Epithelial cell of esophagus (primary cell): Measurements from ENCODE around the gene TSTD3.

DNA sequence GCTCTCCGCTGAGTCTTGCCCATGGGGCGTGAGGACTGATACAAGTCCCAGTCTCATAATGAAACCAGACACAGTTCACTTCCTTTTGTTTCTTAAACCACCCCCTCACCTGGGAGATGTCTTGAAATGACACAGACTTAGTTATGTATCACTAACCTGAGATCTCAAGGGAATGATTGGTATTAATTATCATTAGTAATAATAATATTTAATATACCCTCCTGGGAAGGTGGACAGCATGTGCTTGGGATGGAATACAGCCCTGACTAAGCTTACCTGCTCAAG lies 188.6 kb downstream of the BACH2 start:
- RRBS = no CpG with 5 or more reads among the region's 2 CpGs

DNA sequence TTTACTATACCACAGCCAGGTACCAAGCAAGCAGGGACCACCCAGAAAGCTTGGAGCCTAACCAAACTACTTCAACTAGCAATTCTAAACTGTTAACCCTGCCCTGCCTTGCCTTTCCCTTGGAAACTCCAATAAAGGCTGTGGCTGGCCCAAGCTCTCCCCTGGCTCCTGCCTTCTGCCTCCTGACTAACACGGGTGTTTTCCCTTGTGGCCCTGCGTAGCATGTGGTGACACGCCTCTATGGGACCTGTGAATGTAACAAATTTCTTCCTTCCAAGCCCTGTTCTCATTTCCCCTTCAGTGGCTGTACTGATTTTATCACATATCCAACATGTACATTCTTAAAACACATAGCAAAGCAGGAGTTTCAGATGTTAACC lies 120.8 kb downstream of the BACH2 start:
- RRBS = no CpG with 5 or more reads among the region's 3 CpGs

- RRBS = no CpG with 5 or more reads among the region's 11 CpGs
These were observed 80.5 kb downstream of the BACH2 start for GRCh38 chr6:90215870-90216723.

GRCh38 chr6:90292881-90293797 lies 3.5 kb downstream of the BACH2 start:
- RRBS = no CpG with 5 or more reads among the region's 6 CpGs

GRCh38 chr6:90314369-90314941 lies 17.8 kb upstream of the BACH2 start:
- RRBS = no CpG with 5 or more reads among the region's 4 CpGs

DNA sequence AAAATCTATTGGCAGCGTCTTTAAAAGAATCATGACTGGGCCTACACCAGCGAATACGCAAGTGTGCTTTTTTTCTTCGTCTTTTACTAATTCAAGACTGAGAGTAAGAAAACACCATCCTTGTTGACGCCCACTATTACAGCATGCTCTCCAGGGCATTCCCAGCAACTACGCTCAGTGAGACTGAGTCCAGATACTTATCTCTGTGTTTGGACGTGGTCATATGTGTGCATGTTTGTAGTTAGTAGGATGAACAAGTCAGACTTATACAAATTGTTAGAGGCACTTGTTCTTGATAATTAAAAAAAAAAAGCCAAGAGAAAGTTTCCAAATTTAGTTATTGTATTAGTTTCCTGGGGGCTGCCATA lies 72.6 kb upstream of the BACH2 start:
- RRBS = no CpG with 5 or more reads among the region's 7 CpGs

- RRBS = no CpG with 5 or more reads among the region's 8 CpGs
These were observed 79.0 kb upstream of the BACH2 start for GRCh38 chr6:90375432-90376235.

GRCh38 chr6:90514144-90514481 lies 72.8 kb downstream of the MAP3K7 start:
- RRBS = no CpG with 5 or more reads among the region's 2 CpGs

GRCh38 chr6:90536442-90537022 lies 50.3 kb downstream of the MAP3K7 start:
- RRBS = no CpG with 5 or more reads among the region's 5 CpGs

- RRBS = no CpG with 5 or more reads among the region's 1 CpG
These were observed 1122.8 kb downstream of the EPHA7 start for GRCh38 chr6:92296601-92296938.

DNA sequence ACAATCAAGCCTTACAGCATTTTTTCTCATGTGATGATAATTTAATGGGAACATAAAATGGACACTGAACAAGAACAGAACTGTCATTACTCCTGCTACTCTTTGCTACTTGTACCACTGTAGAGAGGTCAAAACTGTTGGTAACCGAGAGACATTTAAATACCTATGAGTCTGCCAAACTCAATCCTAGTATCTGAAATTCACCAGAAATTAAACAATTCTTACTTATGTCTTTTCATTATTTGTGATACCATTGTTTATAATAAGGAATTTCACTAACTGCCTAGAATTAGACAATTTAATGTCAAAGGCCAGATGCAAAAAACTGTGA lies 197.6 kb downstream of the EPHA7 start:
- RRBS = no CpG with 5 or more reads among the region's 1 CpG

GRCh38 chr6:95516934-95517822 lies 60.2 kb upstream of the MANEA start:
- RRBS = no CpG with 5 or more reads among the region's 3 CpGs

GRCh38 chr6:96926368-96926984 lies 1.9 kb downstream of the KLHL32 start:
- RRBS = no CpG with 5 or more reads among the region's 3 CpGs

- RRBS = no CpG with 5 or more reads among the region's 2 CpGs
These were observed 756.9 kb upstream of the MMS22L start for GRCh38 chr6:98039831-98040332.

- RRBS = no CpG with 5 or more reads among the region's 7 CpGs
These were observed 8.7 kb upstream of the COQ3 start for GRCh38 chr6:99402459-99403235.

DNA sequence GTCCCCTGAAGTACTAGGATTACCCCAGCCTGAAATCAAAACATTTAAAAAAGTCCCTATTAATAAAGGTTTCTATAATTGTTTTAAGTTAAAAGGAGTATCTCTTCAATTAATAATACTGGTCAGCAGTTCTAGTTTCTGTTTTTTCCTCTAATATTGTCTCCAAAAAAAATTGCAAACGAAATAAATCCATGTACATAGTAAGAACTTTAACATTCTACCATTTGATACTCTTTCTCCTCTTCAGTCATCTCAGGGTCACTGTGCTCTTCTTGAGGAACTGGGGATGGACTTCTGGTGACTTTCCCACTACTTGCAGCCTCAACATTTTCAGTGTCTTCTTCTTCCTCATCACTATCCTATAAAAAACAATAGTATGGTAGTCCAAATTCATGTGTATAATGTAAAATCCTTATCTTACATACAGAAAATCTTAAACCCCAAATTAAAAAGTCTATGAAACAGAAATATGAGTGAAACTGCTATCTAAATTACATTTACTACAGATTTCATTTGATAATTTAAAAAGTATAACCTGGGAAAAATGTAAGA lies 11.9 kb upstream of the COQ3 start:
- RRBS = no CpG with 5 or more reads among the region's 1 CpG

GRCh38 chr6:99424429-99425157 lies 515 bp downstream of the PNISR start:
- RRBS = no CpG with 5 or more reads among the region's 29 CpGs

DNA sequence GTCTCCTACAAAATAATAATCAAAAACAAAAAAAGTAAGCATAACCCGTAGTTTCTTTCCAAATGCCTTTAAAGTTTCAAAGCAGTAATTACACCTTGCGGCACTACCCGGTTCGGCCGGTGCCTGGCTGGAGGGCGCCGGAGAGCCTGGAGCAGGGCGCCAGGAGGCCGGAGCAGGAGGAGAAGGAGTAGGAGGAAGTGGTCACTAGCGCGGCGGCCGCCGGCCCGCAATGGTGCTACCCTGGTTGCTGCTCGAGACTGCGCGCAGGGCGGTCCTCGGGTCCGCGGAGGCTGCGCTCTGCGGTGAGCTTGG lies at the start of gene TSTD3:
Gene TSTD3 (plus strand): TSS at position 204 of the 312 bp plus-strand sequence.
- RRBS = 6% methylated on average over 6 of the region's 24 CpGs

GRCh38 chr6:99613369-99614512 lies 7.1 kb downstream of the PRDM13 start:
- RRBS = 2% methylated on average over 55 of the region's 126 CpGs

DNA sequence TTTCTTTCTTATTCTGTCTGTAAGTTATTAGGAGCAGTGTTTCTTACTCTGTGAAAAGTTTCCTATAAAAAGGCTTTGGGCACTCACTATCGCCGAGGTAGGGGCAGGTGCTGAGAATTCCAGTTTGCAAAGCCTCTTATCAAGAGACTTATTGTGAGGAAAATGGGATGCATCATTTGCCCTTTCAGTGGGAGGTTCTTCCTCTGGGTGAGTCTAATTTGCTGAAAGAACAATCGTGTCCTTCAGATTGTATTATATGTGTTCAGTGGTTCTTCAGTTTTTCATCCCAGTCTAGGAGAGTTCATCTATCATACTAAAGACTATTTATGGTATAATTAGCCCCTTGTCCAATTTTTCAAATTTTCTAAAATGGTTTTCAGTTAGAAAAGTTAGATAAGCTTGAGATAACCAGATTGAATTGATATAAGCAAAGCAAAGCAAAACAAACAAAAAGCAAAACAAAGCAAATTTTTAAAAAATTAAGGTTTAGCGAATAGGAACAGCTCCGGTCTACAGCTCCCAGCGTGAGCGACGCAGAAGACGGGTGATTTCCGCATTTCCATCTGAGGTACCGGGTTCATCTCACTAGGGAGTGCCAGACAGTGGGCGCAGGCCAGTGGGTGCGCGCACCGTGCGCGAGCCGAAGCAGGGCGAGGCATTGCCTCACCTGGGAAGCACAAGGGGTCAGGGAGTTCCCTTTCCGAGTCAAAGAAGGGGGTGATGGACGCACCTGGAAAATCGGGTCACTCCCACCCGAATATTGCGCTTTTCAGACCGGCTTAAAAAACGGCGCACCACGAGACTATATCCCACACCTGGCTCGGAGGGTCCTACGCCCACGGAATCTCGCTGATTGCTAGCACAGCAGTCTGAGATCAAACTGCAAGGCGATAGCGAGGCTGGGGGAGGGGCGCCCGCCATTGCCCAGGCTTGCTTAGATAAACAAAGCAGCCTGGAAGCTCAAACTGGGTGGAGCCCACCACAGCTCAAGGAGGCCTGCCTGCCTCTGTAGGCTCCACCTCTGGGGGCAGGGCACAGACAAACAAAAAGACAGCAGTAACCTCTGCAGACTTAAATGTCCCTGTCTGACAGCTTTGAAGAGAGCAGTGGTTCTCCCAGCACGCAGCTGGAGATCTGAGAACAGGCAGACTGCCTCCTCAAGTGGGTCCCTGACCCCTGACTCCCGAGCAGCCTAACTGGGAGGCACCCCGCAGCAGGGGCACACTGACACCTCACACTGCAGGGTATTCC lies 170.5 kb downstream of the MCHR2 start:
- RRBS = no CpG with 5 or more reads among the region's 39 CpGs